ENCODE data around the gene NCR3LG1.

GRCh38 chr11:14723308-14724393 lies 80.0 kb downstream of the PDE3B start:
- PRO-cap: no peak

DNA sequence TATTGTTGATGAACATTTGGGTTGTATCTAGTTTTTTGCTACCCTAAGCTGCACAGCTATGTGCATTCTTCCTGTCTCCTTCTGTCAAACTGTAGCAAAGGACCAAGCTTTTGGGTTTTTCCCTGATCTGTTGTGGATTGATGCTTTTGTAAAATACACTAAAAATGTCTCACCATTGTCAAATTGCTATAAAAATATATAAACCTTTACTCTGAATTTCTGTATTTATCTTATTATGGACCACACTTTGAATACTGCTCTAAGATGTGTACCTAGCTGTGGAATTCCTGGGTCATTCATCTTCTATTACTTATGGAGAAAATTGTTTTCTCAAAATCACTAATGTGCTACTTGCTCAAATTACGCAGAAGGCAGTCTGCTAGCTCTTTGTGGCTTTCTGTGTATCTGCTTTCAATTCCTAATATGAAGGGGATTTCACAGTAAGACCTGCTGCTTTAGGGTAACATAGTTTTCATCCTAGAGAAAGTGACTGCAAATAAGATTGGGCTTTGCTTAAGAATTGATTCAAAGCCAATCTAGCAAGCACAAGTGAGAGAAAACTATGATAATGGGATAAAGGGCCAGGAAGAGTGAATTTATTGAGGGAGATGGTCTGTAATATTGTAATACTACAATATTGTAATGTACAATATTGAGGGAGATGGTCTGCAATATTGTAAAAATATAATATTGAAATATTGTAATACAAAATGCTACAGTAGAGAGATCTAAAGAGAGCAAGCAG lies 123.3 kb downstream of the CYP2R1 start:
- PRO-cap: unidirectional peak, minus-strand start at position 91 of the sequence; bidirectional peak, plus-strand start at position 430 of the sequence, minus-strand start at position 308 of the sequence

- PRO-cap: no peak
Measured at GRCh38 chr11:14778519-14779211, 113.4 kb downstream of the CYP2R1 start.

DNA sequence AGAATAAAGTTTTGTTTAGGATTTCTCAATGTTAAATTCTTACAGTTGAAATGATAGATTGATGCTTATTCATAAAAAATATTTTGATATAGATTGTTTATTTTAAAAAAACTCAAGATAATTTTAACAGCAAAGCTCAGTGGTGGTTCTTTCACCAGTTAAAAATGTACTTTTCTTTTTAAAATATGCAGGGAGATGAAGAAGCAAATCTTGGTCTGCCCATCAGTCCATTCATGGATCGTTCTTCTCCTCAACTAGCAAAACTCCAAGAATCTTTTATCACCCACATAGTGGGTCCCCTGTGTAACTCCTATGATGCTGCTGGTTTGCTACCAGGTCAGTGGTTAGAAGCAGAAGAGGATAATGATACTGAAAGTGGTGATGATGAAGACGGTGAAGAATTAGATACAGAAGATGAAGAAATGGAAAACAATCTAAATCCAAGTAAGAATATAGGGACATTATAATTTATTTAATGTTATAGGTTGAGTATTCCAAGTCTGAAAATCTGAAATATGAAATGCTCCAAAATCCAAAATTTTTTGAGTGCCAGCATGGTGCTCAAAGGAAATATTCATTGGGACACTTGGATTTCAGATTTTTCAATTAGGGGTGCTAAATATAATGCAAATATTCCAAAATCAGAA lies 24.6 kb downstream of the CYP2R1 start:
- PRO-cap: no peak

- PRO-cap: bidirectional peak, plus-strand start at chr11:14895266, minus-strand start at chr11:14895202
Measured at GRCh38 chr11:14895004-14895414, 3.0 kb upstream of the CYP2R1 start.

GRCh38 chr11:15651776-15652293 lies 537.1 kb downstream of the INSC start:
- PRO-cap: no peak

DNA sequence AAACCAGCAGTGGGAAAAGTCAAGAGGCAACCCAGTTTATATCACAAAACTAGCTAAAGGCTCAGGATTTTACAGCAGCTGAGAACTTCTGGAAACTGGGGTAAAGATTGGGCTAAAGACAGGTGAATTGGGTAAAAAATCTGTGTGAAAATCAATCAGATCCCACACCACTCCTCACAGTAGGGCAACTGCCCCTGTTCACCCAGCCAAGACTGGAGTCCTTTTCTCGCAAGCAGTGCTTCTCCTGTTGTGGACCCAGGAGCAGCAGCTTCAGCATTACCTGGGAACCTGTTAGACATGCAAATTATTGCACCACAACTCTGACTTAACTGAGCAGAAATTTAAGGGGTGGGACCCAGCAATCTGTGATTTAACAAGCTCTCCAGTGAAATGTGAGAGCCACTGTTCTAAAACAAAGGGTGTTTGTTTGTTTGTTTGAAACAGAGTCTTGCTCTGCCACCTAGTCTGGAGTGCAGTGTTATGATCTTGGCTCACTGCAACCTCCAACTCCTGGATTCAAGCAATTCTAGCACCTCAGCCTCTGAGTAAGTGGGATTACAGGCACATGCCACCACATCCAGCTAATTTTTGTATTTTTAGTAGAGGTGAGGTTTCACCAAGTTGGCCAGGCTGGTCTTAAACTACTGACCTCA lies 591.4 kb downstream of the SOX6 start:
- PRO-cap: no peak

GRCh38 chr11:15818383-15818963 lies 537.9 kb downstream of the SOX6 start:
- PRO-cap: no peak

GRCh38 chr11:15912791-15913253 lies 443.5 kb downstream of the SOX6 start:
- PRO-cap: no peak

DNA sequence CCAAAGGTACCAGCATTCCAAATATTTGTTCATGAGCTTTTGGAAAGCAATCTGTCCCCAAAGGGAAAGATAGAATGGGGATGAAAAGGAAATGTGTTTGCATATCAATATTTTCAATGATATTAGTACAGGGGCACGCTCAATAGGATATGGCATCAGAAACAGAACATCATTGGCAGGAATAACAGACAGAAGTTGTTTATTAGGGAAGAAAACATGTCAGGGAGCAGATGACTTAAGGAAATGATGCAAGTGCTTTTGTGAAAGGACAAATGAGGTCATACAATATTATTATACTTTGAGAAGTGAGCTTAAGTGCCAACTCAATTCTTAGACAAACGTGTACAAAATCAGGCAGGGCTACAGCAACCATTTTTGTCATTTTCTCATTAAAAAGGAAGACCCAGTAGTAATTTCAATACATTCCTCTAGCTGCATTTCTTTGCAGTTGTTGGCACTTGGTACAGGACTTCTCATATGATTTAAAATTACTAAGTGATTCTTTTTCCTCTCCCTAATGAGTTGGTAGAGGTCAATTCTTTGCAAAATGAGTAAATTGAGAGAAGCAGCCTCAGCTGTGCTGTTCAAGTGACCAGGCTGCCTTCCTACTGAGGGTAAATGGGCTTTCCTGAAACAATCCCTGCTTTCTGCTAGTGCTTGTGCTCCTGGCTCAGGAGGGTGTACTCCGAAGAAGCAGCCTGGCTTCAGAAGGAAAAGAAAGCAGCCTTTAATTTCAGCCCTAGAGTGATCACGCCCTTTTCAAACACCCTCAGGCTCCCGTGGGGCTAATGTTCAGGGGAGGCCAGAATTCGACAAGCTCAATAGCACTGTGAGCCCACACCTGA lies 388.2 kb downstream of the SOX6 start:
- PRO-cap: unidirectional peak, plus-strand start at position 337 of the sequence

DNA sequence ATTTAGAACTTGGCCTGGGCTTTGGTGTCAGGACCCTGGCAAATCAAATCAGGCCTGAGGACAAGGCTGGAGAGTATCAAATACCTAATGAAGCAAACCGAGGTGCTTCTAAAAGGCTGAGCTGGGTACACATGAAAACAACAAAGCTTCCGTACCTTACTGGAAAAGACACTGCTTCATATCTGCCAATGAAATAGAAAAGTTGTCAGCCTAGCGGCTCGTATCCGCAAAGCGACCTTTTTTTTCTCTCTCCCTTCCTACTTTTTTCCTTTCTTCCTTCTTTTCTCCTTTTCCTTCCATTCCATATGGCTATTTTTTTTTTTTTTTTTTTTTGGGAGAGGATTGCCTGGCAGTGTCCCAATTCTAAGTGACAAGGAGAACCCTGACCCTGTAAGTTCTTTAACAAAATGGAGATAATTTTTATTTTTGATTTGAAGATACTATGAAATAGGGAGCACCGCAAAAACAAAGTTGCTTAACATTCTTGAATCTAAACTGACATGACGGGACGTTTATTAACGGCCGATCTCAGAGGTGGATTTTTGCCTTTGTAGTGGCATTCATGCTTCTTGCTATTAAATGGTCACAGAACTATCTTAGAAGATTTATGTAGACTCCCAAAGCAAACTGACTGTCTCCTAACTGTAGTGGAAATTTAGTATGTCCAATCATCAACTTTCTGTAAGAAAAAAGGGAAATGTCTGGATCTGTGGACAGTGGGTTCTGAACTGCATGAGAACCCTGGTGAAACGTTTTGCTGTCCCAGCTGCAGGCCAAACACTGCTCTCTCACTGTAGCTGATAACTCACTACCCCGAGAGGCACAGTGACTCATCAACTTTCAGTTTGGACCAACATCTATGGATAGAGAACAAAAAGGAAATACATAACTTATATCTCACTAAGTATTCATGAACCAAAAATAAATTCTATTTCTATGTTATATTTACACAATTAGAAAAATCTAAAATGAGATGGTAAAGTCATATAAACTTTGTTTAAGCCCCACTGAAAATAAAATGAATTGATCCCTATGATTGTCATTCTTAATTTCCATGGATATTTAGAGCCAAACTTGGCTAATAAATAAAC lies 387.2 kb downstream of the SOX6 start:
- PRO-cap: unidirectional peak, minus-strand start at position 782 of the sequence

DNA sequence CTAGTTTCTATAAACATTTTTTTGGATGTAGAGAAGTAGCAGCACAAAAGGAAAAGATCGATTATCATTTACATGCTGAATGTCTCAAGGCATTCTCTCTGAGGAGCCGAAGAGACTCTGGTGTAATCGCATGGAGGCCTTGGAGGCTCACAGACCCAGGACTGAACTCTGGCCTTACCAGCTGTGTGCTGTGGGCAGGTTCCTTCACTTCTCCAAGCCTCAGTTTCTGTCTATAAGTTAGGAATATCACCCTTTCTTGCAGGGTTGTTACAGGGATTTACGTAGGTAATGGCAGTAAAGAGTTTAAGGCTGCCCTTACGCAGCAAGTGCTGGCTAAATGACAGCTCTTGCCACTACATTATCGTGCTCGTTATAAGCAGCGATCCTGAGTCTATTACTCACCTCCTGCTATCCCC lies 87.3 kb downstream of the C11orf58 start:
- PRO-cap: no peak

- PRO-cap: no peak
Measured at GRCh38 chr11:16857063-16857781, 118.8 kb downstream of the C11orf58 start.

DNA sequence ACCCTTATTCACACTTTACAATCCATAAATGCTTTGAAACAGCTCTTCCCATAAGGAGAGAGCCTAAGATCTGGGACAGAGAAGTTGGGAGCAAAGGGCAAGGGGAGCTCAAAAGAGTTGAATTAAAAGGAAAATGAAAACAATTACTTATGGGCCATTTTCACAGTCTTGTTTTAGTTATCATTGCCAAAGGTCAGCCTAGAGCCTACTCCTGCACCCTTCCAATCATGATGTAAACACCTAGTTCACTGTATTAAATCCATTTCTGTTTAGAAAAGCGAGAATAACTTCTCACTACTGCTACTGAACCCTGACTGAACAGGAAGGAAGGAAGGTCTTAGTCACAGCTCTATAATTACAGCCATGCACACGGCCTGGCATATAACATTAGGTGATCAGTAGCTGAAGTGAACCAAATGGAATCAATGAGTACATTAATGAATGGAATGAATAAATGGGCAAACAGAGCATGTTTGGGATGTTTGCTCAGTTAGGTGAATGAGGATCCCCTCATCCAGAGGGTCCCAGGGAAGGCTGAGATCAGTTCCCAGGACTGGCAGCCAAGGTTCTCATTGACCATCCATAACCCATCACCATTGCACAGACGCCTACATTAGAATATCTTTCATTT lies 111.2 kb downstream of the PLEKHA7 start:
- PRO-cap: no peak

GRCh38 chr11:16905716-16906285 lies 108.4 kb downstream of the PLEKHA7 start:
- PRO-cap: no peak

DNA sequence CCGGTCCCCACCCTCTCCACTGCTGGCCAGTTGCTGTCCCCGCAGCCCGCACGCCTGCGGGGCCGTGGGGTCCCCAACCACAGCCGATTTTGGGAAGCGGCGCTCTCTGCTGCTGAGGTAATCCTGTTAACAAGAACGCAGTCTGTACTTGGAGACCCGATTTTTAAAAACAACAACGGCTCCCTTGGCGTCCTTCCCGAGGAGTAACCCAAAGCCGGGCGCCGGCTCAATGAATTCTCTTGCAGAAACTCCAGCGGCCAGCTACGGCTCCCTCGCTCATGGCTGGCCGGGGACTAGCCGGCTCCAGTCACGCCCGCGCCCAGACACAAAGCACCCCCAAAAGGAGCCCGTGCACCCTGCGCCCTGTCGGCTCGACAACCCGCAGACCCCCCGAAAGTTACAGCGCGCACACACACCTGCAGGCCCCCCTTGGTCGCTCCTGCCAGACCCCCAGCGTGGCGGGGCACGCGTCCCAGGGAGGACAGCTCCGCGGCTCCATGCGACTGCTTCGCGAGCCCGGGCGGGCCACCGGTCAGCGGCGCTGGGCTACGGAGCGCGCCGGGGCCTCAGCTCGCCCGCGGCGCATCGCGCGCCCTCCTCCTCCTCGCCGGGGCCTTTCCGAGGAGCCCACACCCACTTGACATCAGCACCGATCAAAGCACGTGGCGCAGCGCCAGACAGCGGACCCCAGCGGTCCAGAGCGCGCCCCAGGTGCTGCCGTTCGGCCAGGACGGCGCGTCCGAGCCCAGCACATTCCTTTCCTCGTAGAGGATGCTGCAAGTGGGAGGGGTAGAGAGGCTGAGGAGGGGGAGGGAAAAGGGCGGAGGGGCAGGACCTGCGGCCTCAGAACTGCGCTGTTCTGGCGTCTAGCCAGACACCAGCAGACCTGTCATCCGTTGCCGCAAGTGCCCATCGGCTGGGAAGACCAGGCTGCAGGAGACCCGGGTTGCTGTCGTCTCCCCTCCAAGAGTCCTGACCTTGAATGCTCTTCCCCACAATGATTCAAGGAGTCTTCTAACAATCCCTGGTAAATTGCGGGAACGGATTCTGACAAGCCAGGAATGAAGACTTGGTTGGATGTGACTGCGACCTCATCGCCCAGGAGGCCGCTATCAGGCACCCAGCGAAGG lies 88.7 kb downstream of the PLEKHA7 start:
- PRO-cap: unidirectional peak, minus-strand start at position 587 of the sequence

- PRO-cap: no peak
Measured at GRCh38 chr11:17277170-17277978, 835 bp downstream of the NUCB2 start.

GRCh38 chr11:17311684-17312188 lies 35.2 kb downstream of the NUCB2 start:
- PRO-cap: no peak

DNA sequence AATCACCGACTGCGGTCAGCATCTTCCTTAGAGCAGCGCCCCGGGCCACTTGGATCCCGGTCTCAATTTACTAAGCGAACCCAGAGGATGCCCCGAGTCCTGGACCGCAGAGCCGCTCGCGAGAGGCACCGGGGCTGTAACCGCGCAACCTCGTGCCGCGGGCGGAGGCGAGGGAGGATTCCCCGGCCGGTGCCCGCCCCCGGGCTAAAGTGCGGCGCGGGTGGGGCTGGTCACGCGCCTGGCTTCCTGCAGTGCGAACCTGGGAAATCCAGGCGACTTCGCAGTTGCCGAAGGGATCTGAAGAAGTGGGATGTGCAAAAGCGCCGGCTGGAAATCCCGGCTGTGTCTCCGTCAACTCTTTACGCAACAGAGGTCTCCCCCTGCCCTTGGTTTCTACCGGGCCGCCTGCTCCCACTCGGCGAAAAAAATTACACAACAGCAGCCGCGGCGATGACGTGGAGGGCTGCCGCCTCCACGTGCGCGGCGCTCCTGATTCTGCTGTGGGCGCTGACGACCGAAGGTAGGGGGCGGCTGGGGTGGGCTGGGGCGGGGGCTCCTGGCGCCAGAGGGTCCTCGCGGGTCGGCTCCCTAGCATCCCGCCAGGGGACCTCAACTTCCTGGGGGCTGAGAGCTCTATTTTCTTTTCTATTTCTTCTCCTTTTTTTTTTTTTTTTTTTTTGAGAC lies at the start of gene NCR3LG1:
TSS of gene NCR3LG1 (plus strand) at position 281 of the 684 bp plus-strand sequence.
- PRO-cap: unidirectional peak, plus-strand start at position 283 of the sequence; bidirectional peak, plus-strand start at position 501 of the sequence, minus-strand start at position 395 of the sequence

DNA sequence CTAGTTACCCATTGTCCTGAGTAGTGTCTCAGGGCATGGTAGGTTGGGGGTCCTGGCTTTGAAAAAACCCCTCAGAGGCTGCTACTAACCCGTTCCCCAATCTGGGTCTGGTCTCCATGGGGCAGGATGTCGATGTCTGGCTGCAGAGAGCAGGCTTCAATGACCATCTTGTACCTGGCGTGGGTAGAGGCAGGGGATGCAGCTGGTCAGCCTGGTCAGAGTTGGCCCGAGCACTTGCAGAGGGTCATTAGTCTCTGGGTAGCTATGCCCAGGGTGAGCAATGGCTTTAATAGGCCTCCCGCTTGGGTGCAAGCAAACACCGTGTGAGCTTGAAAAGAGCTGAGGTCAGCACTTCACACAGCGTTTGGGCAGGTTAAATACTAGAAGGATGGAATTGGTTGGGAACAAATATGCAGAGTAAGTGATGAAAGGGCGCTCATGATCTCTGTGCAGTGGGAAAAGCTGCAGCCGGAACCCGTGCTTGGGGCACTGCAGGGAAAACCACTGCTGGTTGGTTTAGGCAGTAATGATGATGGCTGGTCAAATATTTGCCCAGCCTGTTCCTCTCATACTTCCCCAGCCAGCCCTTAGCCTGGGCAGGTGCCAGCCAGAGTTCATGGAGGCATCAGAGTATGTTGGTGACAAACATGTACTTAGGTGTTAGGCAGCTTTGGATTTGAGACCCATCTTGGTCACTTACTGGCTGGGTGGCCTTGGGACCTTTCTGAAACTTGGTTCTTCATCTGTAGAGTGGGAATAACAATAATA lies 25.0 kb upstream of the KCNJ11 start:
- PRO-cap: no peak